NCI-H460 (cell line): Measurements from ENCODE around the gene LYSMD3.

DNA sequence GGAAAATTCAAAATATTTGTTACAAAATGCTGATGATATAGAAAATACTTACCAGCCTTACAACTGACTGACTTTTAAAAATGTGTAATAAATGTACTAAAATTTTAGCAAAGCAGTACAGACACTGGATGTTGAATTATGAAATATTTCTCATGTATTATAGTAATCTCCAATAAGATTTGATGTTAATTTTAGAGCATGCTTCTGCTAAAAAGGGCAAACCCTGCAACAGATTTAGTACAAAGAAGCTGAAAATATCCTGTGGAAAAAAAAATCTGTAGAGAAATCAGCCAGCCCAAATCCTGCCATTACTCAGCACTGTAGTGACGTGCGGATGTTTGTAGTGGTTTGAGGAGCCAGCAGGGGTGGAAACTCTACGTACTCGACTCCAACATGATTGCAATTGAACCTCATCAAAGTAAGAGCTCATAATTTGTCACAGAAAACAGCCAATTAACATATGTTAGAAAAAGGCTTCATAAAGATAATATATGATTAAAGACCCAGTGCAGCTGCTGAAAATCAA lies 49.7 kb downstream of the MEF2C start:
RAMPAGE:
- cytosol, long total RNA: no peak
- long total RNA: no peak
- nucleus, long total RNA: no peak

RAMPAGE:
- cytosol, long total RNA: no peak
- long total RNA: no peak
- nucleus, long total RNA: no peak
Measured at GRCh38 chr5:88833711-88834218, 49.2 kb downstream of the MEF2C start.

DNA sequence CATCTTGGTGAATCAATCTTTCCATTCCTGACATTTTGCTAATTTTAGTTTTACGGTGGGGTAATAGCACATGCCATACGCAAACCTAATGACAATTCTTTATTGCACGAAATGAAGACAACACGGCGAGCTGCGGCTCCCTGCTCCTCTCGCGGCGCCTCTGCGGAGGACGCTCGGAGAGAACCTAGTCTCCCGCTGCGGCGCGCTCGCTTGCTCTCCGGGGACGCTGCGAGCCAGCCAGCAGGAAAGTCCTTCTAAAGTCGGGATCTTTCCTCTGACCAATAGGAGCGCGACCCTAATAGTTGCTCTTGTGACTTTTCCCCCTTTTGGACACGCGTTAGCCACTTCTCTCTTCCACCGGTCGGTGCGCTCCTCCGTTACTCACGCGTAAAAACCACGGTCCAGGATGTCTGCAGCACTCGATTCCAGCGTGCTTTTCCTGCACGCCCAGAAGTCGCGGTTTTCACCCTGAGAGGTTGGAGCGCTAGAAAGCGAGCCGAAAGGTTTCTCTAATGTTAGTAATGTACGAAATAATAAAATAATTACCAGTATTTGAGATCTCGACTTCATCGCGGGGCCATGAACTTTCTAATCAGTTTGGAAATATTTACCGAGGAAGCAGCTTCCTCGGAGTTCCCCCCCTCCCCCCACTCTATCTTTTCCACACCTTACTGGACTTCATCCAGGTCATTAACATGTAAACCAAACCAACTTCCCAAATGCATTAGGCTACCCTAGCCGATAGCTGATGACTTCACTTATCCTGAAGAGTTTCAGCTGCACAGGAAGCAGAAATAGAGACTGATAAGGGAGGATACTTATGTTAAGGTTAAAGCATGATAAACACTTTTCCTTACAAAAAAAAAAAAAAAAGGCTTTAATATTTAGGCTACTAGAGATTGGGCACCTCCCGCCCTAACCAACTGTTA lies 1.2 kb upstream of the MEF2C start:
RAMPAGE:
- cytosol, long total RNA: no peak
- long total RNA: no peak
- nucleus, long total RNA: no peak

DNA sequence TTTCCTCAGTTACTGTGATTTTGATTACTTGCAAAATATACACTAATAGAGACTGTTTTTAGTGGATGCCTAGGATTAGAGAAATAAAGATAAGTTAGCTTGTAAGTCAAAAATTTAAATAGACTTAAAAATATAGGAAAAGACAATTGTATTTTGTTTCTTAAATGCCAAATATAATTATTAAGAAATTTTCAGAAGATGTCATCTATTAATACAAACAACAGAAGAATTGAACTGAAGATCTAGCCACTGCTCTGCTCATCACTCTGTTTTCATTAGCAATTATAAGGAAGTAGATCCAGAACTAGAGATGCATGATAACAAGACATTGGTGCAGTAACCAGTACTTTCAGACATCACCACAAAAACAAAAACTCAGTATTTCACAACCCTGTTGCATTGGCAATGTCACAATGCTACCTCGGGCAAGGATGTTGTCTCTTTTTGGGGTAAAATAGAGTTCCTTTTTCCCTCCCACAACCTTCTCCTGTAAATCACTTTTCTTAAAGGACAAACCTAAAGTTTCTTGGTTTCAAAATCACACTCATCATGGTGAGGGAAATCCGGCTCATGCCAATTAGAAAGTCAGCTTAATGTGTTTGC lies 419.9 kb upstream of the MEF2C start:
RAMPAGE:
- cytosol, long total RNA: no peak
- long total RNA: no peak
- nucleus, long total RNA: no peak

DNA sequence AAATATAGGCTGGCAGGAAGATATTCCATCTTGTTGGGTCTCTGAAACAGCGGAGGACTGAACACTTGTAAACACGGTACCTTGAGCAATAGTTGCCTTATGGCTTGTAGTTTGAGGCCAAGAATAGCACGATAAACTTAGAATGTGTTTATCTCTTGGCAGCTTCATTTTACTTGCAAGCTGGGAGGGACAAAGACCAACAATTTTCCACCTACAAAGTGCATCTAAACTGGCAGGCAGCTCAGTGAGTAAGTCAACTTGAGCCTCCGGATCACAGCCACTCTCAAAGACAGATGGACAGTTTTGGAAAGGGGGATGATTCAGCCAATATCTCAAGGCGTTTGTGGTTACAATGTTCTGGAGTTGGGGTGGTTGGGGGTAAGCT lies 652.6 kb downstream of the CETN3 start:
RAMPAGE:
- cytosol, long total RNA: no peak
- long total RNA: no peak
- nucleus, long total RNA: no peak

DNA sequence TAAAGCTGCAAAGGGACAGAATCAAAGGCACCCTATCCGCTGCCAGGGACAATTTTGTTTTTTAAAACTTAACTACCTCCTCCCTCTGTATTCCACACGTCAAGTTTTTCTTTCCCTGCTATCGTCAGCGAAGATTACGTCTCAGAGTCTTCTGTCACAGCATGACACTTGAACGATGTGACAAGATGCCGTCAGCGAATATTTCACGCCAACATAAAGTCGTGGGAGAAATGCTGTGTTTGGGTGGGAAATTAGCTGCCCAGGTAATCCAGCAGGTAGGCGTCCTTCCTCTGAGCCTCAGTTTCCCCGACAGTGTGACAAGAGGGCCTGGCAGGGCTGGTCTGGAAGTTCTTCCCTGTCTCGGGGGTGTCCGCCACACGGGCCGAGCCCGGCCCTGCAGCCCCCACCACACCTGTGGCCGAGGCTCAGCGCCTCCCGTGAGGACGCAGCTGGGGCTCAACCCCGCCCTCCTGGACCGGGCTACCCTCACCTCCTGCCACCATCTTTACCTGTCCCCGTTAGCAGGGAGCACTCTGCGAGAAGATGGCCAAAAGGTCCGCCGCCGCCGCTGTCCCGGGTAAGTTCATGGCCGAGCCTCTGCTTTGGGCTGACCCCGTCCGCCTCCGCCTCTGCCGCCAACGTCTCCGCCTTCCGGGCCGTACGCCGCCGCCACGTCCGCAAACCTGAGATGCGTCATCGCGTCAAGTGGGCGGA lies at the start of gene LYSMD3:
Gene LYSMD3, minus strand, starts transcription at position 646 of the 714 bp plus-strand sequence.
RAMPAGE:
- cytosol, long total RNA: start-site peak on the minus strand centred at position 613 of the sequence, 35 bp wide, 112 and 92 reads in 2 replicates
- long total RNA: start-site peak on the minus strand centred at position 618 of the sequence, 45 bp wide, 88 and 179 reads in 2 replicates
- nucleus, long total RNA: start-site peak on the minus strand centred at position 603 of the sequence, 39 bp wide, 69 and 27 reads in 2 replicates

DNA sequence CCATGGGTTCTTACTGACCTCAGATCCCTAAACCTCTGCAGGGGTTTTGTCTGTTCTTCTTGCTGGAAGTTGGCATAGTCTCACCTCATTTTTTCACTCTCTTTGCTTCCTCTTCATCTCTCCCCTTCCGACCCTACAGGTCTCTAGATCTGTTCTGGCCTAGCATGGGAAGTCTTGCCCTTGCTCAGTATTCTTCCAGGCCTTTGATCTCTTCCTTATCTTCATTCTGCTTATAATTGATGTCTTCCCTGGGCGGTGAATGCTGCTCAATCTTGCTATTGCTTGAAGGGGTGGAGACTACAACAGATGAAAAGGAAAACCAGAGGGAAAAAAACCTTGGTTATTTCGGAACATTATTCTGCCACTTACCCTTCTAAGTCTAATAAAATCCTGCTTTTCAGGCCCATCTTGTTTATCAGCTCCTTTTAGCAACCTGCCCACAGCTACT lies 375.5 kb downstream of the ADGRV1 start:
RAMPAGE:
- cytosol, long total RNA: no peak
- long total RNA: no peak
- nucleus, long total RNA: no peak

DNA sequence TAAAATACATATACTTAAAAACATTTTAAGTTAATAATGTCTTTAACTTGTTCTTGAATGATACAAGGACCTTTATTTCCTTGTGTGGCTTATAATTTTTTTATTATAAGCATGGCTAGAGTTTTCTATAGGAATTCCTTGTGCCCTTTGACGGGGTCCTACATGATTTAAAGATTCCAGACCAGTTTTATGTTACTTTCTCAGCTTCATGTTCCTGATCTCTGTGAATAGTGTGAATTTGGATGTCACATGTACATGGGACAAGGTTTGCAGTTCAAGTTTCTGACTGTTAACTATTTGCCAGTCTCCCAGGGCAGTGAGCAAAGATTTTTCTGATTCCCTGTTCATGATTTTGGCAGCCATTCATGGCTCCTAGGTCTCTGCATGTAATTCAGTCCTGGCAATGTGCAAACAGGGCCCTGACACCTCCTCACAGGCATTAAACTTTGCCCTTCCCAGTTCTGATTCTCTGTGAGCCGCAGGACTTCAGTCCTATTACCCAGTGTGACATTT lies 349.9 kb downstream of the ARRDC3 start:
RAMPAGE:
- cytosol, long total RNA: no peak
- long total RNA: no peak
- nucleus, long total RNA: no peak

DNA sequence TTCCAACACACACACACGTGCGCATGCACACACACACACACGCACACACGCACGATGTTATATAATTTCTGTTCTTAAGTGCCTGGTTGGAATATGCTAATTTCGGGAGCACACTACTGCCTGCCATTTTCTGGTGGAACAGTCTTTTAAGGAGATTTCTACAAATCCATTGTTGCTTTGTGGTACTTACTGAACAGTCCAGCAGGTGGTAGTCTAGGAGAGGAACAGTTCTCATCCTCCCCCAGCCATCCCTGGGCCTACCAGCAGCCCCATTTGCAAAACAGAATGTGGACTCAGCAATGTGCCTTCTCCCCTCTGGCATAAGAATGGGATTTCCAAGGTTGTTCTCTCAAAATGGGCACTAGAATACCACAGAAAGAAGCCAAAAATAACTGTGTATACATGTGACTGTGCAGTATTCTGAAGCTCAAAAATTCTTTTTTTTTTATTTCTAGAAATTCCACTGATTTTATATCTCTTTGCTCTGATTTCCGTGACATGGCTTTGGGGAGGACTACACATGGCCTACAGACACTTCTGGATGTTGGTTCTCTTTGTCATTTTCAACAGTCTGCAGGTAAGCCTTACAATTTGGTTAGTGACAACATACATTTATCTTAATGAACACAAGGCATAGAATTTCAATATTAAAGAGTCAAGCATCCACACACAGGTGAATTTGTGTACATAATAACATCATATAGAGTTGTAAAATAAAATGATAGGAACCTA lies 281.2 kb downstream of the ARRDC3 start:
RAMPAGE:
- cytosol, long total RNA: no peak
- long total RNA: no peak
- nucleus, long total RNA: no peak

RAMPAGE:
- cytosol, long total RNA: no peak
- long total RNA: no peak
- nucleus, long total RNA: no peak
Measured at GRCh38 chr5:91114297-91115079, 268.6 kb downstream of the ARRDC3 start.

DNA sequence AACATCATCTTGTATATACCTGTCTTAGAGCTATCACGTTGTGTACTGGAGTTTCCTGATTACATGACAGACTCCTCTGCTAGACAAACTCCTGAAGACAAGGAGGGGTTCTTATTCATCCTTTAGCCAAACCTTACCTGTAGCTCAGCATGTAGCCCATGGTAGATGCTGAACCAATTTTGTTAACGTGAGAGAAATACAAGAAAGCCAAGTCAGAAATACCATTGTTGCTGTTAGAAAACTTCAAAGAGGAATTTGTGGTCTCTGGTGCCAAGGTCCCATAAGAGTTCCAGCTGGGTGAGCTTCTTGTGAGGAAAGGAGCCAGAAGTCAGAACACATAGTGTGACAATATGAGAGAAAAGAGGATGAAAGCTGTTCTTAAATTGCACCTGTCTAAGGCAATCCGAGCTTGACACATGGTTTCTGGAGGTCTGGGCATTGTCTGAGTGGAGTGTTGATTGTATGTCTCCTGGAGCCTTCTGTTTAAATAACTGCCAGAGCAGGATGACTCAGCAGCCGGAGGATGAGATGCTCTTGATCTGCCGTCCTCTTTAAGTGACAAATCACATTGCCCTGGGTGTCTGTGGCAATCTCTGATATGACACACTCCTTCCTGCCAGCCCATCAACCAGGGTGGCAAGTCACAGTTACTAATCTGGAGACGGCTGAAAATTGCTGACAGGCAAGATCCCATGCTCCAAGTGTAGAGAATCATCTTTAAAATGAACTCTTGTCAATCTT lies 69.0 kb downstream of the ARRDC3 start:
RAMPAGE:
- cytosol, long total RNA: no peak
- long total RNA: no peak
- nucleus, long total RNA: no peak

DNA sequence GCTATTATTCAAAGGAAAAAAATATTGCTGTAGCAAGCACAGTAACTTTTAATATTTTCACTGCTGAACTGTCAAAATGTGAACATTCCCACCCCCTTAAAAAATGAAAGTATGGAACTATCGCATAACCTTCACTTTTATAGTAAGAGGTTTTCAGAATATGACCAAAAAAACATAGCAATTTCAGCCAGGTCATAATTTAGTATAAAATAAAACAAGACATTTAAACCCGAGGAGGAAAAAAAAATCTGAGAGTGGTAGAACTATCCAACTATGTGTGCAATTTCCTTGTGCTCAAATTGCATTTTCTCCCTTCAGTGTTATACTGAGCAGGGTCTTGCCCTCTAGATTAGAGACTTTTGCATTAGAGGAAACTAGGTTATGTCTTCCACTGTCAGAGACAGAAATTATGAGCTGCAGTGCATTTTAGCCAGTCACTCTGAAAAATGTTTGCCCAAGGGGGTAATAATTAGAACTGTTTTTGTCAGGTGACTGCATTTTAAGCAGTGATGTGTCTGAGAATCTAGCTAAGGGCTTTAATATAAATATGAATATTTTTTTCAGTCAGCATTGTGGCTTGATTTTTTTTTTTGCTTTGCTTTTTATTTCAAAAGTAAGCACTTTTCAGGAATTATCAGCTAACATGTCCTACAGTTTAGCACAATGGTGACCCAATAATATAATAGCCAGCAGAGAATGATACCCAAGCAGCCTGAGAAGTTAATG lies 332.5 kb upstream of the NR2F1 start:
RAMPAGE:
- cytosol, long total RNA: no peak
- long total RNA: no peak
- nucleus, long total RNA: no peak

DNA sequence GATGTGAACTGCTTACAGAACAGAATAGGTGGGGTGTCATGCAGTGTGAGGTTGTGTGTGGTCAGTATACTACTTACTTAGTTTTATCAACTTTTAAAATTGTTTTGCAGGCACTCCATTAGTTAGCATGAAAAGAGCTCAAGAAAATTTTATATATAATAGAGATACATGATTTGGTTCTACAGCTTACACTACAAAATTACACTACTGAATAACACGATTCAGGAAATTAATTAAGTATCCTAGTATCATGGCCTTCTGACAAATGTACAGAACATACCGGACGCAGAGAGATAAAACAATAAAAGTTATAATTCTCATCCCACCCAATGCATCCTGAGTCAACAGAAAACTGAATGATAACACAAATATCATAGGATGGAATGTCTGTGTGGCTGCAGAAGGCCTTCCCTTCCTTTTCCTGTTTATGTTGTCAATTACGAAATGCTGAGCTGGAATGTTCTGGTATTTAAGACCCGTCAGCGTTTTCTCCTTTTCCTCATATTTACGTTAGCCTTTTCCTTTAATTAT lies 223.9 kb upstream of the NR2F1 start:
RAMPAGE:
- cytosol, long total RNA: no peak
- long total RNA: no peak
- nucleus, long total RNA: no peak

GRCh38 chr5:93570563-93571707 lies 12.1 kb upstream of the NR2F1 start:
RAMPAGE:
- cytosol, long total RNA: no peak
- long total RNA: no peak
- nucleus, long total RNA: no peak

RAMPAGE:
- cytosol, long total RNA: no peak
- long total RNA: no peak
- nucleus, long total RNA: no peak
Measured at GRCh38 chr5:94707135-94707736, 88.8 kb downstream of the SLF1 start.

DNA sequence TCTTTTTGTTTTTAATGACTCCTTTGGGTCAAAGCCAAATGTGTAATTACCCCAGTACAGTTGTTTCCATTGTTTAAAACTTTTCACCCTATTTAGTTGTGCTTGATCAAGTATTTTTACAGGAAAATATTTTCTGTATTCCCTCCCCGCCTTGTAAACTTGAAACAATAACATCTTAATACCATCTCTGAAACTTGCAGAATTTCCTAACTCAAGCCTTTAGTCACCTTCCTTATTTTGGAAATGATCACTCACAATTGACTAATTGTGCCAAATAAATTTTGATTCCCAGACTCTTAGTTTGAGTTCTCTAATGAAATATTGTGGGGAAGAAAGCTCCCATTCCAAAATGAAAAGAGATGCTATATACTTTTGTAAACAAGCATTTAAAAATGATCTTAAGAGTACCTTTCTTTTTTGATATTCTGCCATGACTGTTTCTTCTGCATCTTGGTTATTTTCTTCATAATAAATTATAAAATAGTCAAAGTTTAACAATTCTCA lies 208.0 kb downstream of the MCTP1 start:
RAMPAGE:
- cytosol, long total RNA: no peak
- long total RNA: no peak
- nucleus, long total RNA: no peak

GRCh38 chr5:95087547-95087815 lies 197.4 kb downstream of the MCTP1 start:
RAMPAGE:
- cytosol, long total RNA: no peak
- long total RNA: no peak
- nucleus, long total RNA: no peak

DNA sequence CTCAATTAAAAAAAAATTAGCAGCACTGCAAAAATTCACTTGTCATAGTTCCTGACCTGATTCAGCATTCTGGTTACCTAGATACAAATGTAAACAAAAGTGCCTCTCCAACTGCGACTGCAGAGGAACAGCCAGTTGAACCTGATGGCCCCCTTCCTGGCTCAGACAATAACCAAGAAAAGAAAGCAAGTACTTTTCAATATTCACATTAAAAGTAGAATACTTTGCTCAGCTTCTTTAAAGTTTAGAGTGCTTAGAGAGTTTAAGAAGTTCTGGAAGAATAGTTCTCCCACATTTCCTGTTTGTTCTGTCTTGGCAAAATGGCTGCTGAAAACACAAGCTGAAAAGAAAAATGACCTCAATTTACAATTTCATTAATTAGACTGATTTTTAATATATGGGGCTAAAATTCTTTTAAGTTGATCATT lies 1.6 kb downstream of the FAM81B start:
RAMPAGE:
- cytosol, long total RNA: no peak
- long total RNA: no peak
- nucleus, long total RNA: no peak

GRCh38 chr5:95734669-95735291 lies 3.6 kb downstream of the RHOBTB3 start:
RAMPAGE:
- cytosol, long total RNA: no peak
- long total RNA: no peak
- nucleus, long total RNA: no peak

RAMPAGE:
- cytosol, long total RNA: no peak
- long total RNA: no peak
- nucleus, long total RNA: no peak
Measured at GRCh38 chr5:95783514-95784294, 38.8 kb downstream of the GLRX start.